Vagina (tissue), 1 donor: ENCODE measurements around a stretch of chr10.

DNA sequence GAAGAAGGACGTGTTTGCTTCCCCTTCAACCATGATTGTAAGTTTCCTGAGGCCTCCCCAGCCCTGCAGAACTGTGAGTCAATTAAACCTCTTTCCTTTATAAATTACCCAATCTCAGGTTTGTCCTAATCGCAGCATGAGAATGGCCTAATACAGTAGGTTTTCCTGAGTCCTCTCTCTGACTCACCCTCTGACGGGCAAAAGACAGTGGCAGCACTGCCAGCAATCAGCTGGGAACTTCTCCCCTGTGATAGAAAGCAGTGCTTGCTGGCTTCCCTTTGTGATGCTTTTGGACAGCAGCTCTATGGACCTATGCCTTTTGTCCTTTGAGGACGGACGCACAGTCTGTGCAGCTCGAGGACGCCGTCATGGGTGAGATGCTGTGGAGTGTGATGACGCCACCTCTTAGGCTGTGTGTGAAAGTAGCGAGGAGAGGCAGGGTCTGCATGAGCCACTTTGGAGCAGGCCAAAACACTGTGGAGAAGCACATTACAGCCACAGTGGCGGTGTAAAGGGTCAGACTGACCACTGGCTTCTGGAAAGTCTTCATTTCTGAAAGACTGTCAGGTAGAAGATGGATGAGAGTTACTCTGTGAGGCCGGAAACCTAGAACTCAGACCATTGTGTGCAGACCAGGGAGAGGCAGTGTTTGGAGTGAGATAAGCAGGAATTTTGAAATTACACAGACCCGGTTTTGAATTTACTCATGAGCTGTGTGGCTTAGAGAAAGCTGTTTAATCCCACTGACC is 68.9 kb downstream of the KIAA1217 start:
- PRO-cap: no peak
- RAMPAGE, long total RNA: no peak

- PRO-cap: no peak
- RAMPAGE, long total RNA: no peak
These were observed 122.3 kb downstream of the KIAA1217 start for GRCh38 chr10:24331071-24331761.

GRCh38 chr10:24382890-24384381 is 174.5 kb downstream of the KIAA1217 start:
- PRO-cap: no peak
- RAMPAGE, long total RNA: no peak

GRCh38 chr10:24652065-24652266 is 71.7 kb downstream of the ARHGAP21 start:
- PRO-cap: no peak
- RAMPAGE, long total RNA: no peak

DNA sequence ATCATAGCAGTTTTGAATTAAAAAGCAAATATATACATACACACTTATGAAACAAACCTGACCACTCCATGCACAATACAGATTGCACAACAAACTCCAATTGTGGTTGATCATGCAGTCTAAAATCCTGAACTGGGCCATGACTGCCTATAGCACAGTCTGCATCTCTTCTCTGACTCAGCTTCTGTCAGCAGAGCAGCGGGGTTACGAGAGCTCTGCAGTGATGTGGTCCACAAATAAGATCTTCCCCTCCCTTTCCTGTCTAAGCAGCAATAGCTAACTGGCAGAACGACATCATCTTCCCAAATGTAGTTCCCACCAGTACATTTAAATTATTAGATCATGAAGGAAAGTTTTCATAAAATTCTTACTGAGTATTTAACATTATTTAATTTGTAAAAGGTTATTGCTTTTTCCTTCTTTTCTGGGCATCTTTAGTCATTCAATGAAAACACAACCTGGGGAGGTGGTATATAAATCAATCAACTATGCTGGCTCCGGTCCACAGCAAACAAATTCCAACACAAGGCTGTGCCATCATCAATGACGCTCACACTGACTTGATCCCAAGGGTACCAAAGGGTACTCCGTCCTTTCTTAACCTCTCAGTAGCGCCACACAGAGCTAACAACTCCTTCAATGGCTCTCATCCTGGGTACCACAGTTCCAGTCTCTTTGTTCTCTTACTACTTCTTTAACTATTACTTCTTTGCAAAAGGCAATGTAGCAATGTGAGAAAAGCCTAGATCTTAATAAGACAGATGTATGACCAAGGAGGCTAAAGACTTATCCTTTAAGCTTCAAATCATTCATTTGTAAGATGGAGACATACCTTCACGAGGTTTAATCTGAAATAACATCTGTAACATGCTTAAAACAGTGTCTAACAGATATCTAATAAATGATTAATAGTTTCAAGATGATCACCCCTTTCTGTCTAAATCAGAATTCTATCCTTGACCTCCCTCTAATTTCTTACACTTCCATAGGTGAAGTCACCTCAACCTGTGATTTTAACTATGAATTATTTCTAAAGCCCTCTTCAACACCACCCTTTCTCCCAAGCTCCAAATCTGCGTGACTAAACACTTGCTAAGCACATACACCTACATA is 16.9 kb downstream of the ARHGAP21 start:
- PRO-cap: no peak
- RAMPAGE, long total RNA: start-site peak on the minus strand centred at position 804 of the sequence, 66 bp wide, 5 reads

GRCh38 chr10:24722429-24722496 is 1.4 kb downstream of the ARHGAP21 start:
- PRO-cap: no peak
- RAMPAGE, long total RNA: no peak

DNA sequence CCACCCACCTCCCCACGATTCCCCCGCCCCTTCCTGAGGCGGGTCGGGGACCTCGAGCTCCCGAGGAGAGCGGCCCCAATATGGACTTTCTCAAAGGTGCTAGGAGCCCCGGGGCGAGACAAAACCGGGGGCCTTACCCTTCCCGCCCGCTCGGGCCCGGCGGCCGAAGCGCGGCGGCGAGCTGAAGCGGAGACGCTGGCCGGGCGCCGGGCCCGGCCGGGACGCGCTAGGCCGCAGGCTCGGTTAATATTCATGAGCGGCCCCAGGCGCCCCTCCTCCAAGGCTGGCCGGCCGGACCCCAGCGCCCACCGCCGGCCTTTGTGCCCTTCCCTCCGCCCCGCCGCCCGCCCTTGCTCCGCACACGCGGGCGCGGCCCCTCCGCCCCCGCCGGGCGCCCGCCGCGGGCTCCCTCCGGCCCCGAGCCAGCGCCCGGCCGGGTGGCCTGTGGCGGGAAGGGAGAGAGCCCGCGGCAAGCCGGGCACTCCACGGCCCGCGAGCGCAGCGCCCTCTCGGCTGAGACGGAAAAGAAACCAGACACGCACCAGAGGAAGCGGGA is 589 bp downstream of the ARHGAP21 start:
- PRO-cap: bidirectional peak, plus-strand start at position 93 of the sequence, minus-strand start outside the sequence; bidirectional peak, plus-strand start at position 533 of the sequence, minus-strand start at position 221 of the sequence
- RAMPAGE, long total RNA: no peak

GRCh38 chr10:24789932-24790235 is 66.2 kb upstream of the ARHGAP21 start:
- PRO-cap: no peak
- RAMPAGE, long total RNA: no peak

- PRO-cap: no peak
- RAMPAGE, long total RNA: no peak
These were observed 49.5 kb upstream of the MYO3A start for GRCh38 chr10:25884473-25884899.

- PRO-cap: no peak
- RAMPAGE, long total RNA: no peak
These were observed 110.0 kb downstream of the MYO3A start for GRCh38 chr10:26043951-26044485.

GRCh38 chr10:26212186-26212385 is 4.5 kb upstream of the GAD2 start:
- PRO-cap: no peak
- RAMPAGE, long total RNA: no peak

DNA sequence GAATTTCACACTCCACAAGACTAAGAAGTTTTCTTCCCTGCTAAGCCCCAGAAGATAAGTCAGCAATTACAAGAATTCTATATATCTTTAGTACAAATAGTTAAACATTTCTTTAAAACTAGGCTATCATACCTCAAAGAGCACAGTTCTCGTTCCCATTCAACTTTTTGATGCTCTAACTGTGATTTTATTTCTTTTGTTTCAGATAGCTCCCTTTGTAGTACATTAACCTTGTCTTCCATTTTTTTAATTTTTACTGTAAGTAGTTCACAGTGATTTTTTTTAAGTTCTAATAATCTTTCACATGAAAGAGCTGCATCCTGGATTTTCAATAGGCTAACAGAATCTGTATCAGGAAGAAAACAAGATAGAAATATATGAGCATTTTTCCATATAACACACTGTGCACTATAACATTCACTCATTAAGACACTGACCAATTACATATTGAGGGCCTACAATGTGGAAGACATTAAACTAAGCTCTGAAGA is 60.4 kb downstream of the ANKRD26 start:
- PRO-cap: no peak
- RAMPAGE, long total RNA: no peak

- PRO-cap: no peak
- RAMPAGE, long total RNA: start-site peak on the minus strand at chr10:27120477-27120533, 28 reads
These were observed 20.1 kb upstream of the ANKRD26 start for GRCh38 chr10:27120328-27120790.

GRCh38 chr10:27240968-27241785 is 580 bp upstream of the ACBD5 start:
- PRO-cap: unidirectional peak, minus-strand start at chr10:27241160
- RAMPAGE, long total RNA: no peak

DNA sequence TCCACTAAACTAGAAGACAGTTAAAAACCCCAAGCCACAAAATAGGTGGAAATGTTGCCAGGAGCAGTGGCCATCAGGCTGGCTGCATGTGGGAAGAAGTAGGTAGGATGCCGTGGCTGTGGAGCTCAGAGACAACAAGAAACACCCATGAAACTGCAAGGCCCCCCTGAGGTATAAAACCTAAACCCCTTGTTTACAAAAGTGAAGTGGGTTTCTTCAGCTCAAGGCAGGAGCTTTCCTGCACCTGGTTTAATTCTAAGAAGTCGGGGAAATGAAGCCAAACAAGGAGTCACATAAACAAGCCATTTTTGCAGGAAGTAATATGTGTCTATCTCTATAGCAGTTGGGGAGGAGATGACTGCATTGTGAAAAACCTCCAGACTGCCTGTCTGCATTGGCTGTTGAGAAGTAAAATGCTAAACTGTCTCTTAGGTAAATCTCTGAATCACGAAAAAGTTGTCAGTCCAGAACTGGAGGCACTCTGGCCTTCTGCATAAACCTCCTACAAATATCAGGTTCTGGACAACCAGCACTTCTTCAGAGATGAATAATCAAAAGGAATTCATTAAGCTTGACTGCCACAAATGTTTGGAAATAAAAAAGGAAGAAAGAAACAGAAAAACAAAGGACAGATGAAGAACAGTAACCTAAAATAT is 9.6 kb downstream of the RAB18 start:
- PRO-cap: no peak
- RAMPAGE, long total RNA: no peak

GRCh38 chr10:27713904-27714409 is 31.7 kb downstream of the MKX start:
- PRO-cap: unidirectional peak, plus-strand start at chr10:27714098
- RAMPAGE, long total RNA: no peak

DNA sequence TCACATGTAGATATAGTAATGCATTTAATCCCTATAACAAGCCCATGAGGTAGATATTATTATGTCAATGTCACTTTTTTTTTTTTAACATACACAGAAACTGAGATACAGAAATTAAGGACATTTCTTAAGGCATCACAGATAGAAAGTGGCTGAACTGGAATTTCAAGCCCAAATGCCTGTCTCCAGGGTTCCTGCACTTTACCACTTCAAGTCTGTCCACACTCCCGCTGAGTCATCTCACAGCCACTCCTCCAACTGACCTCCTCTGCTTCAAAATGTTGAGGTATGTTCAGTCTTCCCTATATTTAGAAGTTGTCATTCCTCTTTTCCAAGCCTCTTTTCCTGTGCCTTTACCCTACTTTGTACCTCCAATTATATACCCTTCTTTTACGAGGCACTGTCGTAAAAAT is 72.8 kb upstream of the MPP7 start:
- PRO-cap: no peak
- RAMPAGE, long total RNA: no peak

DNA sequence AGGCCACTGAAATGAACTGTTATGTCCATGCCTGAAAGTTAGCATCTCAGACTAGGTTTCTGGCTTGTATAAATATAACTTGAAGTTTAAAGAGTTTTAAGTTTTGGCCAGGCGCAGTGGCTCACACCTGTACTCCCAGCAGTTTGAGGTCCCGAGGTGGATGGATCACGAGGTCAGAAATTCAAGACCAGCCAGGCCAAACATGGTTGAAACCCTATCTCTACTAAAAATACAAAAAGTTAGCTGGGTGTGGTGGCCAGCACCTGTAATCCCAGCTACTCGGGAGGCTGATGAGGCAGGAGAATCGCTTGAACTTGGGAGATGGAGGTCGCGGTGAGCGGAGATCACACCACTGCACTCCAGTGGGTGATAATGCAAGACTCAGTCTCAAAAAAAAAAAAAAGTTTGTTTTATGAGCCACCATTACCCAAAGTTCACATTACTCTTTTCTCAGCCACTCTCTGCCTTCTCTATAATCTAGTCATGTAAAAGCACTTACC is 16.9 kb downstream of the WAC start:
- PRO-cap: no peak
- RAMPAGE, long total RNA: no peak

DNA sequence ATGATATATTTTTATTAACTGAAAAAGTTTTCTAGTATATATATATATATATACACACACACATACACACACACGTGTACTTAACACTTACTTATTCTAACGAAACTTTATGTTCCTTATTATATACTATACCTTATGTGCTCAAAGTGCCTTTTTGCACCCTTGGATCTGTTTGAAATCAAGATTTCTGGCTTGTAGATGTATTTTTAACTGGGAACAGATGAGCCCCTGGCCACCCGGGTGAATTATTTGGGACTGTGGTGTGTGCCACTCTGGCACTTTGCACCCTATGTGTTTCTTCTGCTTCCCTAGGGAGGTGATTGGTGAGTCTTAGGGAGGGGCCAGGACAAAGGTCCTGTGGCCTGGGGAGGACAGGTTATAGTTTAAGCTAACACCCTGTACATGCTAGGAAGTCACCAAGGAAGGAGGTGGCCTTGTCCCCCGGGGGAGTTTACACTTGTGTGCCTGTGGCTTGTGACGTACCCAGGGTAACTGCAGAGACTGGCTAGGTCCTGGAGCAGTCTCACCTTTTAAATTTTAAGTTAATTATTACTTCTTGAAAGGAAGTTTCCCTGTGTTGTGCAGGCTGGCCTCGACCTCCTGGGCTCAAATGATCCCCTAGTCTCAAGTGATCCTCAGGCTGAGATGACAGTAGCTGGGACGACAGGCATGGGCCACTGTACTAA is 196.2 kb downstream of the BAMBI start:
- PRO-cap: no peak
- RAMPAGE, long total RNA: no peak

- PRO-cap: no peak
- RAMPAGE, long total RNA: no peak
These were observed 146.2 kb upstream of the LYZL1 start for GRCh38 chr10:29142524-29143123.